Jejunum (tissue), 1 donor: ENCODE data around the genes MRGPRE, CHRNA10, OR52K1 and OR51E1.

DNA sequence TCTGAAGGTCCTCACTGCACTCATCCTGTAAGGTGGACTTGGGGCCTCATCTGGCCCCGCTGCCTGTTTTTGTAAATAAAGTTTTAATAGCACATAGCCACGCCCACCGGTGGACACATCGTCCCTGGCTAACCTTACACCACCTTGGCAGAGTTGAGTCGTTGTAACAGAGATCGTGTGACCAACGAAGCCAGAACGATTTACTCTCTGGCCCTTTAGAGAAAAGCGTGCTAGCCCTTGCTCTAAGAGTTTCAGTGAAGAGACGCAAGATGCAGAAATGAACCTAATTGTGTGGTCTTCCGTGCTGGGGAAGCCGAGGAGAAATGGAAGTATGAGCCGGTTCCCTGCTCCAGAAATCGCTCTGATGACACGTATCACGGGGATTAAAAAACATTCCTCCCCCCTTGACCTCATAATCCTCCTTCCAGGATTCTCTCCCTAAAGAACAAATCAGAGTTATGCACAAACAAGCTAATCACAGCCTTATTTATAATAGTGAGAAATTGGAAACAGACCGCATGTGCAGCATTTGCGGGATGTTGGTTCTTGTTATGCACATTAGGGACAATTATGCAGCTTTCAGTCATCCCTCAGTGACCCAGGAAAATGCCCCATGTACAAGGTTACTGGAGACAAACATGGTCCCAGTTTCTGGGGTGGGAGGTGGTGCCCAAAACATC is 80.0 kb downstream of the CDKN1C start:
- PRO-cap, result no peak

DNA sequence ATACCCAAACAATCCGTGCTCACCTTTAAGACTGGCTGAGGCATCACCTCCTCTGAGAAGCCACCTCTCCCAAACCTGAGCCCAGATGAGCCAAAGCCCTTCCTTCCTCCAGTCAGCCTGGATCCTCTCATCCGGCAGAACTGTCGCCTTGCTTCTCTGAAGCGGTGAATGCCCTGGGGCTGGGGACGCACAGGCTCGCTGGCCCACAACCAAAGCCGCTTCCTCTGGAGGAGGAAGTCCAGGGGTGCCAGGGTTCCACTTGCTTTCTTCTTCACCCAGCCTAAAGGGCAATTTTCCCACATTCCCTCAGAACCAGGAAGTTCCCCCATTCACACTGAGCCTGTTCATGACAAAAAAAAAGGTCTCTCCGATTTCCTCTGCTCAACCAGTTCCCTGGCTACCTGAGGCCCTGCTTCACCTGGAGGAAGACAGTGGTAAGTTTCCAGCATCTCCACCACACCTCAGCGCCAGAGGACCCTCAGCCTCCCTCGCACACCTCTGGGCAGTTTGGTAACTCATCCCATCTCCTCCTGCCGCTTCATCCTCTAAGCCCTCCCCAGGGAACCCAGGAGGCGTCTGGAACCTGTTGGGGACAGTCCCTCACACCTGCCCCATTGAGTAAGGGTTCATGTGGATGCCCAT is 2.6 kb upstream of the SLC22A18 start:
- PRO-cap, result no peak

- PRO-cap, result bidirectional peak, plus-strand start at chr11:2904532, minus-strand start at chr11:2904277
These were observed 2.4 kb downstream of the SLC22A18 start for GRCh38 chr11:2904050-2905279.

DNA sequence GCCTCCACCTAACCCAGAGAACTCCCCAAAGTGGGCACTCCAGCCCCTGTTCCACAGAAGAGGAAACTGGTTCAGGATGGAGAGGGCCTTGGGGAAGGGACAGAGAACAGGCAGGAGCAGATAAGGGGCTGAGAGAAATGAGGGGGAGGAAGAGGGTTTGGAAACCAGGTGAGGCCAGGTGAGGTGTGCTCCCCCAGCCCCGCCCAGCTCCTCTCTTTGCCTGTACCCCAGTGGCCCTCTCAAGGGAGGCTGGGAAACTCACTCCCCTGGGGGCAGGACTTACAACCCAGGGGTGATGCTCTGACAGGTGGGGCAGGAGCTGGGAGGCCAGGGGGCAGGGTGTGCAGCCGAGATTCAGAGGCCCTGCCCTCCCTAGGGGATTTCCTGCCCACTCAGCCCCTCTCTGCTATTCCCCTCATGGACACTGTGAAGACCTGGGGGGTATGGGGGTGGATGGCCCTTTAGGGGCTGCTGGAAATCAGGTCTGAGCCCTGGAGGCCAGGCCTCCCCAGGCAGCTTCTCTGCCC is 2.4 kb upstream of the PHLDA2 start:
- PRO-cap, result no peak

DNA sequence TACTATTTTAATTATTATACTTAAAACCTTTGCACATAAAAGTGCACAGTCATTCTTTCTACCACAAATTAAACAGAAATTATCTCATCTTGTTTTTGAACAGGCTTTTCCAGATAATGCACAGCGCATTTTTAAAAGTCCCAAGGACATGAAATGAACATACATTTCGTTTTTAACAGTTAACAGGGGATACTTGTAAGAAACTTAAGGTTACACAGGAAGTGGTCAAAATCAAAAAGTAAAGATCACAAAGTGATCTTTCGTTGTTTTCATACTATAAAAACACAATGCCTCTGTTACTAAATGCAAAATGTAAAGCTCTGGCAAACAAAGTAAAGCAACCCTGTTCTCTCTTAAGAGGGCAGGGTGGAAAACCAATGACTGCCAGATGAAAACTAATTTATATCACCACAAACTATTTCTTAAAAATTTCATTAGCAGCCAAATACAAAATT is 3.5 kb downstream of the NAP1L4 start:
- PRO-cap, result no peak

DNA sequence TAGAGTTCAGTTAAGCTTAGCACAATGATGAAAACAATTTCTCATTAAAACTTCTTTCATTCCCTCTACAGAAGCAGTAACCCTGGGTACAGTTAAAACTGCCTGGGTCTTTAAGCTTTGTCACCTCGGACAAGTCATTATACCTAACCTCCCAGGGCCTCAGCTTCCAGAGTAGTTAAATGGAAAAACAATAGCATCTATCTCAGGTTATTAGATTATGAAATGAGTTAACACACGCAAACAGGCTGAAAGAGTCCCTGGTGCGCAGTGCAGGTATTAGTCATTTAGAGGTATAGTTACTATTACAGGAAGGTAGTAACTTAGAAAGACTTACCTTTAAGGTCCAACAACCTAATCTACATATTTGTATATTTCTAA is 1.6 kb downstream of the NAP1L4 start:
- PRO-cap, result no peak

DNA sequence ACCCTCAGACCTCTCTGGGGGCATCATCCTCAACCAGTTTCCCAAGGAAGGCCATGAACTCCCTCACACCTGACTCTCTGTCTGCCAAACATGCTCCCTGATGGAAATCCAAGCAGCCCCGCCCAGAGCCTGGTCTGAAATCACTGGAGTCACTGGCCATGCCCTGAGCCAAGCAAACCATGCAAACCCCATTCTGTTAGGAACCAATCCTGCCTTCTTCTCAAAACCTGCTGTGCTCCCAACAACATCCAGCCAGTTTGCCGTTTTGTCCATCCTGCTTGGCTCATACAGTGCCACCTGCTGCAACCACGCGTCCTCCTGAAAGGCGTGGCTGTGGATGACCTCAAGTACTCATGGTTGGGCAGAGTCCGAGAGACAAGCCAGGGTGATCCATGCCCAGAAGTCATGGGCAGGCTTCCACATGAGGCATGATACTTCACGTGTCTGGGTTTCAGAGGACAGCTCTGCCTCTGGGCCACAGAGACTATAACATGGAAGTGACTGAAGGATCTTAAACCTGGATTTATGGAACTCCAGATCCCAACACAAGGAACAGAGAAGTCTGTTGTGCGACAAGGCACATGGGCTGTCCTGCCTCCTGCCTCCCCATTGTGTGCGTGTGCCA is 15.6 kb downstream of the CARS1 start:
- PRO-cap, result no peak

DNA sequence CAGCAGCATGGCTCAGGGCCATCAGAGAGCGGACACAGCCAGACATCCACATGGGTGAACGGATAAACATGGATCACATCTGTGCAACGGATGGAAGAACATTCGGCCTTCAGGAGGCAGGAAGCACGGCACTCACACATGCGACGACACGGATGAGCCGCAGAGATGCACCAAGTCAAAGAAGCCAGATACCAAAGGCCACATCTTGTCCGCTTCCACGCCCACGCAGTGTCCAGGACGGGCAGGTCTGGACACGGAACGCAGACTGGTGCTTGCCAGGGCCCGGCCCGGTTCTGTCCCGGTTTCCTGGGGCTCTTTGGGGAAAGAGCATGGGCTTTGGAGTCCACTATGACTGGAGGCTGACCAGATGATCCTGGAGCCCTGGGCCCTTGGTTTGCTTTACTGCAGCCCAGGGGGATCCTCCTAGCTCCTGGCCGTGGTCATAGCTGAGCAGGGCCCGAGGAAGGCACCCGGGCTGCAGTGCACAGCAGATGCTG is 21.7 kb downstream of the OSBPL5 start:
- PRO-cap, result no peak

- PRO-cap, result no peak
These were observed at the start of gene MRGPRE for GRCh38 chr11:3231831-3232805. Gene MRGPRE (minus strand): TSS chr11:3232417.

DNA sequence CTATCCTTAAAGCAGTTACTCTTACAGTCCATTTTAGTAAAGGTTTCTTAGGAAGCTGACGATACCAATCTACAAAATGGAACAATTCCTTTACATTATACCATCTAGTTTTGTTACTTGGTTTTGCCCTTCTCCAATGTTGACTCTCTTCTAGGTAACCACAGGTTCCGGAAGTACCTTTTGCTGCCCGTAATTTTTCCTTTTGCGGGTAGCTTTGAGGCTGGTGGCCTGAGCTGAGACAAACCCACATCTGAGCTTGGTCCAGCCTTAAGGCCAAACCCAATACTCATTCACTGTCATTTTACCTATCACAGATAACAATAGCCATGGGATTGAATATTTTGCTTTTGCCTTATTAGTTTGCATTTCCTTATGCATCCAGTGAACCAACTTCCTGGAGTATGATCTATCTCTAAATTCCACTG is 10.0 kb upstream of the MRGPRE start:
- PRO-cap, result no peak

DNA sequence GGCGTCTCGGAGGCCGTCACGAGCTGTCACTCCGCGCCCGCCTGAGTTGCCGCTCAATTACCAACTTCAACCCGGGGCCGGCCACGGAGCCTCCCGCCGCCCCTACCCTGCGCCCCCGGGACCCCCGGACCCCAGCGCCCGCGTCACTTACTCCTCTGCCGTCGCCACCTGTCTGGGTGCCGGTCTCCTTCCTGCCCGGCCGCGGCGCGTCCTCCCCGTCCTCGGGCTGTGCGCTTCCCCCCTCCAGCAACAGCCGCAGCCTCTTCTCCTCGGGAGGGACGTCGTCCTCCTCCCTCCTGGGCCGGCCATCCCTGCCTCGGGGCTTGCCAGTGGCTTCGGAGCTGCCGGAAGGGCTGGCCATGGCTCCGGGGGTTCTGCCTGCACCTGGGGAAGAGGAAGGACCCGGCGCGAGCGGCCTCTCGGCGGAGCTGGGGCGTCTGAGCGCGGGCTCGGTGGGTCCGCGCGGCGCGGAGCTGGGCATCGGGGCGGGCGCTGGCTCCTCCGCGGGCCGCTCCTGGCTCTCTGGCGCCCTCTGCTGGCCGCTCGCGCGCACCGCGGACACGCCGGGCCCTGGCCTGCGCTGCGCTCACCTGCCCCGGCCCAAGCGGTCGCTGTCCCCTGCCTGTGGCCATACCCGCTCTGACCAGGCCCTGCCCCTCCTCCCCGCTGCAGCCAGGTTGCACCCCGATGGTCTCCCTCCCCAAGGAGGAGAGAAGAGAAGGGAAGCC is 60.9 kb downstream of the ART5 start:
- PRO-cap, result no peak

DNA sequence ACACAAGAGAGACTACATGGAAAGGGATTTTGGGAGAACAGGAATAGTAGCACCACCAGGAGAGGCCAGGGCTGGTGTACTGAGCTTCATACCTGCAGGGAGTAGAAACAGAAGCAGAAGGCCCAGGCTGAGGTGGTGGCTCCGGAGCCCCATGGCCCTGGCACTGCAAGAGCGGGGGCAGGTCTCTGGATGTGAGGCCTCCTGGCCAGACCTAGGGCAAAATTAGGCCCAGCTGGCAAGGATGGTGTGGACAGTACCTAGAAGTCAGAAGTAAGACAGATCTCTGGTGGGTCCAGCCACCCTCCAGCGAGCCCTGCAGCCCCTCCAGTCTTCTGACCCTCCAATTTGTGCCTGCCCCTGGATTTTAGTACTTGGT is at the start of gene CHRNA10:
TSS of gene CHRNA10 (minus strand) at position 225 of the 376 bp plus-strand sequence.
- PRO-cap, result no peak

DNA sequence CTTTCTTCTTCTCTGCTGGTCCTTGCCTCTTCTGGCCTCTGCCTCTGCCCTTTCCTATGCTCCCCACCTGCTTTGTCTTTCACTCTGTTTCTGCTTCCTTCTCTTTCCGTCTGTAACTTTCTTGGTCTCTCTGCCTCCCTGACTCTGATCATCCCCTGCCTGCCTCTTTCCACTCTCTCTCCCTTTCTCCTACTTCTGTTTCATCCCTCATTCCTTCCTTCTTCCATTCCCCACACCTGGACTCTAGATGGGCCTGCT is 281 bp upstream of the CHRNA10 start:
- PRO-cap, result no peak

DNA sequence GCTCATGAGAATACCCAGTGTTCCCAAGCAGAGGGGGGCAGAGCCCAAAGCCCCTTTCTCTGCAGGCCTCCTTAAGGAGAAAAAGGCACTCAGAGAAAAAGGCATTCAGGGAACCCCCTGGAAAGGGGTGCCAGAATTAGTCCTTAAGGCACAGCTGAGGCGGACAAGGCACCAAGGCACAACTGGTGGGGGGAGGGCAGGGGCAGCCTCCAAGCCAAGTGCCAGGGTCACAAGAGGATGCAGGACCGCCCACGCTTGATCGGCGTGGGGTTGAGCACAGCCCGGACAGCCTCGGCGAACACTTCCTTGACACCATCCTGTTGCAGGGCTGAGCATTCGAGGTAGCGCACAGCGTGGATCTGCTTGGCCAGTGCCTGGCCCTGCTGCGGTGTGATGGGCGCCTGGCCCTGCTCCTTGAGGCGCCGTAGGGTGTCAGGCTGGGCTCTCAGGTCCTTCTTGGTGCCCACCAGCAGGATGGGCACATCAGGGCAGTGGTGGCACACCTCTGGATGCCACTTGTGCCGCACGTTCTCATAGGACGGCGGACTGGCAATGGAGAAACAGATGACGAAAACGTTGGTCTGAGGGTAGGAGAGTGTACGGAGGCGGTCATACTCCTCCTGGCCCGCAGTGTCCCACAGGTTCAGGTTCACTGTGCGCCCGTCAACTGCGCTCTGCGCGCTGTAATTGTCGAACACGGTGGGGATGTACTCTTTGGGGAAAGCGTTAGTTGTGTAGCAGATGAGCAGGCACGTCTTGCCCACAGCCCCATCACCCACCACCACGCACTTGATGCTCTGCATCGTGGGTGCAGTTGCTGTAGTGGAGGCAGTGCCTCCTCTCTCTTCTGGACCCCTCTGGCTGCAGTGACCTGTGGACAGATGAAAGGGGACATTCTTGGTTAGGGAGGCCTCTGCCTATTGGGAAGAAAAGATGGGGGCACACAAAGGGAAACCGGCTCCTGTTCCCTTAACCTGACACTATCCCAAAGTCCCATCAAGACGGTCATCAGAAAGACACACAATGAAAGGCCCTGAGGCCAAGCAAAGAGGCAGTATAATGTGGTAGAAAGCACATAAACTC is 13.1 kb downstream of the RHOG start:
- PRO-cap, result no peak

GRCh38 chr11:3855271-3855509 is 274 bp upstream of the STIM1 start:
- PRO-cap, result no peak

DNA sequence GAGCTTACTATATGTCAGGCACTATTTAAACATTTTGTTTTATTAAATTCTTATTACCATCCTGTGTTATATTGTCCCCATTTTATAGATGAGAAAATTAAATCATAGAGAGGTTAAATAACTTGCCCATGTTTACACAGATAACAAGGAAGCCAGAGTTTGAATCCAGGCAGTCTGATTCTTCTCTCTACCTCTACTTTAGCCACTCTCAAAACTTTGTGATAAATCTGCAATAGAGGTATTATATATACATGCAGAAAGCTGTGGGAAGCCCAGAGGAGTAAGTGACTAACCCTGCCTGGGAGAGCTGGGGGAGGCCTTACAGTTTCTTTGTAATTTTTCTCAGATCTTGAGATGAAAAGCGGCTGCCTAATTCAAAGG is 4.8 kb downstream of the STIM1 start:
- PRO-cap, result no peak

DNA sequence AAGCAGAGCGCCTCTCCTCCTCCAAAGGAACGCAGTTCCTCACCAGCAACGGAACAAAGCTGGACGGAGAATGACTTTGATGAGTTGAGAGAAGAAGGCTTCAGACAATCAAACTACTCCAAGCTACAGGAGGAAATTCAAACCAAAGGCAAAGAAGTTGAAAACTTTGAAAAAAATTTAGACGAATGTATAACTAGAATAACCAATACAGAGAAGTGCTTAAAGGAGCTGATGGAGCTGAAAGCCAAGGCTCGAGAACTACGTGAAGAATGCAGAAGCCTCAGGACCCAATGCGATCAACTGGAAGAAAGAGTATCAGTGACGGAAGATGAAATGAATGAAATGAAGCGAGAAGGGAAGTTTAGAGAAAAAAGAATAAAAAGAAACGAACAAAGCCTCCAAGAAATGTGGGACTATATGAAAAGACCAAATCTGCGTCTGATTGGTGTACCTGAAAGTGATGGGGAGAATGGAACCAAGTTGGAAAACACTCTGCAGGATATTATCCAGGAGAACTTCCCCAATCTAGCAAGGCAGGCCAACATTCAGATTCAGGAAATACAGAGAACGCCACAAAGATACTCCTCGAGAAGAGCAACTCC is 93.8 kb upstream of the RRM1 start:
- PRO-cap, result no peak

DNA sequence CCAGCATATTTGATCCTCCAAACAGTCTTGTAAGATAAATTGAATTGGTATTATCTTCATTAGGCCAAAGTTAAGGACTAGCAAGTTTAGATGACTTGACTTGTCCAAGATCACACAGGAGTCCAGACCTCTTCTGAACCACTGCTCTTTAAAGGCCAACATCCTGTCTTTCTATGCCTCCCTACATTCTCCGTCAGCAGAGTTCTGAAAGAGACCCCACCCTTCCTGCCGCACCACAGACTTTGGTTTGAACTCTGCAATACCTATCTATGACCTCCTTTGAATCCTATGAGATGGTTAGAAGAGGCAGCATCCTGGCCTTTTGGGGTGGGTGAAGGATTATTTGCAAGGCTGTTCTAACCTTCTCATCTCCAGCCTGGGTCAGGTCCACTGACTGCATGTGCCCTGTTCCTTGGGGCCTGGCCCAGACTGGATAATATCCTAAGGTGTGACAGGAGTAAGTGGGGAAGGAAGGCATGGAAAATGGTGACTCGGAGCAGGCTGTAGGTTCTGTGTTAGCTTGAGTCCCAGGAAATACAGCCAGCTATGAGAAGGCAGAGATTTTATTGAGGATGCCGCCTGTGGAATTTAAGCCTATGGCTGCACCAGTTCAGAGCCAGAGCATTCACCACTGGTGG is 4.3 kb upstream of the RRM1 start:
- PRO-cap, result no peak

- PRO-cap, result no peak
These were observed at the start of gene OR52K1 for GRCh38 chr11:4482495-4482830. Gene OR52K1 (plus strand): TSS chr11:4482646.

DNA sequence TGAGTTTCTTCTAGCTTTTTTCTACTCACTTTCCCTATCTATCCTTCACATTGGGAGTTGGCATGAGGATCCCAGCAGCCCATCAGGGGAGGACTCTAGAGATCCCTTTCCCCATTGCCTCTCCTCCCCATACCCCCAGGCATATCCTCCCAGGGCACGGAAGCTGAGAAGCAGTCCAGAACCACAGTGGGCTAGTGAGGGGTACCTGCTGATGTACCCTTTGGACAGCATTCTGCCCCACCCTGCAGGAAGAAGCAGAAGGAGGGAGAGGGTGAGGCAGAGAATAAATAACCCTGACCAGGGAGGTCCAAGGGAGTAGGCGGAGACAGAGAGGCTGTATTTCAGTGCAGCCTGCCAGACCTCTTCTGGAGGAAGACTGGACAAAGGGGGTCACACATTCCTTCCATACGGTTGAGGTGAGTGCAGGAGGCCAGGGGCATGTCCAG is at the start of gene OR51E1:
TSS of gene OR51E1 (plus strand) at position 368 of the 446 bp plus-strand sequence.
- PRO-cap, result no peak